Pericardium fibroblast (primary cell): ENCODE measurements around a stretch of chr10.

DNA sequence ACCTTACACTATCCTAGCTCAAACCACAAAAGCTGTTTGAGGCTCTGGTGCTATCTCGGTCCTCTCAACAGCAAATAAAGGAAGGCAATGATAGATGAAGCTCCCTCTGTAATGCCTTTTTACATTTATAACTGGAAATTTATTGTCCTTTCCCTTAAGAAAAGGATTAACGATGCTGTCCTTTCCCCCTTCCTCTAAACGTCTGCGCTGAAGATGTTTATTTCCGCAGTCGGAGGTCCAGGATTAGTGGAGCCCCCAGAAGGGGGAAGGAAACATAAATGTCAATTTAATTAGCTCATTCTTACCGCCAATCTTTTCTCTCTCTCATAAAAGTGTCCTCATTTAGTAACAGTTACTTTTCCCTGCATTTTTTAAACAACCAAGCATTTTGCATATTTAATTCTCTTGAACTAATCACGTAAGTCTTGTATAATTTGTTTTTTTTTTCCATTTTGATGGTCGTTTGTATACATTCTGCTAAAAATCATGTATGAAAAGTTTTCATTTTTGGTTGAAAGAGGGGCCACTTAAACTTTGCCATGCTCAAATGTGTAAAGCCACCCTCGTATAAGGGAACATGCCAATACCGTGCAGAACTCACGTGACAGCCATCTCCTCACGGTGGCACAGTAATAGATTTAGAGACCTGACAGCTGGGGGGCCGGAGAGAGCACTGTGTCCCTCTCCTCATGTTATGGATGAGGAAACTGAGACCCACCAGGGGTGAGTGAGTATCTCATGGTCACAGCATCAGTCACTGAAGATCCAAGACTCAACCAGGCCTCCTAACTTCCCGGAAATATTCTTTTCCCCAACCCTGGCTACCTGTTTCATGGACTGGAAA is 114.4 kb downstream of the PIP4K2A start:
- RAMPAGE, long total RNA, result no peak

- RAMPAGE, long total RNA, result no peak
Observed at GRCh38 chr10:22615666-22616661, 98.4 kb downstream of the PIP4K2A start.

- RAMPAGE, long total RNA, result no peak
Observed at GRCh38 chr10:22629778-22630209, 84.6 kb downstream of the PIP4K2A start.

GRCh38 chr10:22630365-22631222 is 83.8 kb downstream of the PIP4K2A start:
- RAMPAGE, long total RNA, result no peak

DNA sequence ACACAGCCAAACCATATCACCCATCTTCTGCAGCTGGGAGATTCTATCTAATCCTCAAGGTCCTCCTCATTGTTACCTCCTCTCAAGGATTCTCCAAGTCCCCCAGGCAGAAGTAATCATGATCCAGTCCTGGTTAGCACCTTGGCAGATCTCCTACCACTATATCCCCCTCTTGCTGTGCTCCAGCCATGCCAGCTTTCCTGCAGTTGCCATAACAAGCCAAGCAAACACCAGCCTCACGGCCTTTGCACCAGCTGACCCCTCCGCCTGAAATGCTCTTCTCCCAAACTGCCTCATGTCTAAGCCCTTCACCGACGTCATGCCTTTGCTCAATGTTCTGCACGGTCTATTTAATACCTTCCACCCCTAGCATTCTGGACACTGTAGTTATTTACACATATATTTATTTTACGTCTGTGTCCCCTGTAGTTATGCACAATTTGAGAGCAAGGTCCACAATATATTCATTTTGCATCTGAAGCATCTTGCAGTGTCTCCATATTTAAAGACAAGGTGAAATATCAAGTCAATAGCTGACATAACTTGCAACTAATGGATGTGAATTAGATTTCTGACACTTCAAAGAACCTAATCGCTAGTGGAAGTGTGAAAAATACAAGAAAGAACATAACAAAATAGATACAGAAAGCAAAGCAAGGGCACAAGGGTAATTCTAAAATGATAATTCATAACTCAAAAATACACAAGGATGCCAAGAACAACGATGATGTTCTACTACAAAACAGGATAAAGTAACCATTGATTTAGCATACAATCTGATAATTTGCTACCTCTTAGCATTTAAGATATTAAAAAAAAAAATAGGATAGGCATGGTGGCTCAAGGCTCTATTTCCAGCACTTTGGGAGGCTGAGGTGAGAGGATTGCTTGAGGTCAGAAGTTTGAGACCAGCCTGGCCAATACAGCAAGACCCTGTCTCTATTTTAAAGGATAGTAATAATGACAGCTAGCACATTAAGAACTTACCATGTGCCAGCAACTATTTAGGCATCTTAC is 7.9 kb downstream of the PIP4K2A start:
- RAMPAGE, long total RNA, result no peak

- RAMPAGE, long total RNA, result no peak
Observed at GRCh38 chr10:23067515-23067831, 27.9 kb upstream of the MSRB2 start.

DNA sequence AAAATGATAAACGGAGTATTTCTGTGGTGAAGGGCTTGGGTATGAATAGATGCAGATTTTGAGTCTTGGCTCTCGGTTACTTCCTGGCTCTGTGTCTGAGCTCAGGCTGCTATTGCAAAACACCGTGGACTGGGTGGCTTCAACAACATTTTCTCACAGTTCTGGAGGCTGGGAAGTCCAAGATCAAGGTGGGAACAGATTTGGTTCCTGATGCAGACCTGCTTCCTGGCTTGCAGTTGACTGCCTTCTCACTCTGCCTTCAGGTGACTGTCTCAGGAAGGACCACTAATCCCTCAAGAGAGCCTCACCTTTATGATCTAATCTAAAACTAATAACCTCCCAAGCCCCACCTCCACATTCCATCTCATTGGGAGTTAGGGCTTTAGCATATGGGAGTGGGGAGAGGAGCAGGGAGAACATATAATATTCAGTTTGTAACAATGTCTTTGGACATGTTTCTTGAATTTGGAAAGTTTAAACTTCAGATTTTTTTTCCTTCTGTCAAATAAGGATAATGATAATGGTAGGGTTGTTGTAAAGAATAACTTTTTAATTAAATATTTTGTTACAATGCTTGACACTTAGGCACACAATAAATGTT is 1.9 kb downstream of the MSRB2 start:
- RAMPAGE, long total RNA, result no peak

GRCh38 chr10:23121016-23121725 is 25.8 kb downstream of the MSRB2 start:
- RAMPAGE, long total RNA, result no peak

- RAMPAGE, long total RNA, result no peak
Observed at GRCh38 chr10:23340895-23341319, 3.7 kb downstream of the C10orf67 start.

GRCh38 chr10:23367757-23368801 is 23.5 kb upstream of the C10orf67 start:
- RAMPAGE, long total RNA, result no peak

- RAMPAGE, long total RNA, result no peak
Observed at GRCh38 chr10:23442193-23443080, 3.6 kb downstream of the OTUD1 start.

GRCh38 chr10:23512328-23512883 is 73.5 kb downstream of the OTUD1 start:
- RAMPAGE, long total RNA, result no peak

DNA sequence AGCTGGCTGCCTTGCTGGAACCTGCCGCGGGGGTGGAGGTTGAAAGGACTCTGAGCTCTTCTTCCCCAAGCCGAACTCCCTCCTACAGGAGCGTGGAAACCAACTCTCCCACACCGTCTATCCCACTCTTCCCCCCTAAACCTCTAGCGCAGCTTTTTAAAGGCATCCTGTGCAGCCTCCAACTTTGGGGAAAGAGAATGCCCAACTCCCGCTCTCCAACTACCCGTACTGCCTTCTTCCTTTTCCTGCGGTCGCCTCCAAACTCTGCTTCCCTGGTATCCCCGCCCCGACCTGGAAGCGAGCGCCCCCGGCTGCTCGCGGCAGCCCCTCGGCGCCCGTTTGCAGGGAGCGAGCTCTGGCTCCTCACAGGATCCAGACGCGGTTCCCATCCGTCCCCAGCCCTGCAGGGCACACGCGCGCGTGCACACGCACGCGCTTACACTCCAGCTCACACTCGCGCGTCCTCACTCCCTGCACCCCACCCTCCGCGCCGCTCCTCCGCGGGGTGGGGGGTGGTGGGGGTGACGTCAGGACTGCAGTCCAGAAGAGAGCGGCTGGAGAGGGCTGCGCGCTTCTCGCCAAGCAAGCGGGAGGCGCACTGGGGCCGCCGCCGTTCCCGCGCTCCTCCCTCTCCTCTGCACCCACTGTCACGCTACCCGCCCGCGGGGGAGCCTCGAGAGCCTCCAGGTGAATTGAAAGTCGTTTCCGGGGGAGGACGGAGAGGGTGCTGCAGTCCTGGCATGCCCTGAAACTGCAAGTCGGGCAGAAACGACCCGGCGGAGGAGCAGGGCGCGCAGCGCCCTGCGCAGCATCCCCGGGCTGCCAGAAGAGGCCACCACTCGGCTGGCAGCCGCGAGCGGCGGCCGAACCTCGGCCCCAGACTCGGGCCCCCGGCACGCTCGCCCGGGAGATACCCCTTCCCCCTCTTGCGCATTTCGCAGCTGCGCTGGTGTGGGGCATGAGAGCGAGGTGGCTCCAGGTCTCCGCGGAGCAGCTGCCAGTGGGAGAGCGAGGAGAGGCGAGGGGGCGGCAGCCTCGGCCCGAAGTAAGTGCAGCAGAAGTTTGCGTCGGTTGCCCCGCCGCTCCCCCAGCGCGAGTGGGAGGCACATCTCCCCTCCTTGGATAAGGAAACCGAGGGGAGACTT is 255.7 kb downstream of the OTUD1 start:
- RAMPAGE, long total RNA, result no peak

- RAMPAGE, long total RNA, result no peak
Observed at GRCh38 chr10:24029044-24029370, 179.9 kb upstream of the KIAA1217 start.

GRCh38 chr10:24239781-24240741 is 31.1 kb downstream of the KIAA1217 start:
- RAMPAGE, long total RNA, result no peak

GRCh38 chr10:24484772-24485281 is 238.9 kb downstream of the ARHGAP21 start:
- RAMPAGE, long total RNA, result no peak

DNA sequence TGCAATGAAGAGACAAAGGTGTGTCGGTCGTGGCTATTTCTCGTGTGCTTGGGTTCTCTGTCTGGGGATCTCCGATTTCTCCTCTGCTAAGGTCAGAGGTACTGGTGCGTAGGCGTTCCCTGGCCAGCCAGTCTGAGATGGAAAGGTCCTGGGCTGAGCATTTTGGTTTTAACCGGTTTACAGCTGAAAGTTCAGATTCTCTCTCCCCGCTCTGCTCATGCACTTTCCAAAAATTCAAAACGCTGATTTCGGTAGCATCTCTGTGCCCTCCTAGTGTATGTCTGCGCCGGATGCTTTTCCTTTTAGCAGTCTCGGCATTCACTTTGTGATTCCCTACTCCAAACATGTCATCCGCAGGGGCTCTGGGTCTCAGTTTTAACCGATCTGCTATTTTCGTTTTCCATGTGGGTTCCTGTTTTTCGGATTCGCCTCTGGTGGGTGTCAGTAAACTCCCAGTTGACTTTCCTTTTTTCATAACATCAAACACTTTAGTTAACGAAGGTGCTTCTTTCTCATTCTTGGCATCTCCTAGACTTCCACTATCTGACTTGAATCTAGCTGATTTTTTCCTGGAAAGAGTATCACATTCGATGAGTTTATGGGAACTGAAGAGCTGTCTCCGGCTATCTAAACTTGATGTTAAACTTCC is 139.0 kb downstream of the ARHGAP21 start:
- RAMPAGE, long total RNA, result no peak

GRCh38 chr10:24706455-24707567 is 16.9 kb downstream of the ARHGAP21 start:
- RAMPAGE, long total RNA, result no peak

DNA sequence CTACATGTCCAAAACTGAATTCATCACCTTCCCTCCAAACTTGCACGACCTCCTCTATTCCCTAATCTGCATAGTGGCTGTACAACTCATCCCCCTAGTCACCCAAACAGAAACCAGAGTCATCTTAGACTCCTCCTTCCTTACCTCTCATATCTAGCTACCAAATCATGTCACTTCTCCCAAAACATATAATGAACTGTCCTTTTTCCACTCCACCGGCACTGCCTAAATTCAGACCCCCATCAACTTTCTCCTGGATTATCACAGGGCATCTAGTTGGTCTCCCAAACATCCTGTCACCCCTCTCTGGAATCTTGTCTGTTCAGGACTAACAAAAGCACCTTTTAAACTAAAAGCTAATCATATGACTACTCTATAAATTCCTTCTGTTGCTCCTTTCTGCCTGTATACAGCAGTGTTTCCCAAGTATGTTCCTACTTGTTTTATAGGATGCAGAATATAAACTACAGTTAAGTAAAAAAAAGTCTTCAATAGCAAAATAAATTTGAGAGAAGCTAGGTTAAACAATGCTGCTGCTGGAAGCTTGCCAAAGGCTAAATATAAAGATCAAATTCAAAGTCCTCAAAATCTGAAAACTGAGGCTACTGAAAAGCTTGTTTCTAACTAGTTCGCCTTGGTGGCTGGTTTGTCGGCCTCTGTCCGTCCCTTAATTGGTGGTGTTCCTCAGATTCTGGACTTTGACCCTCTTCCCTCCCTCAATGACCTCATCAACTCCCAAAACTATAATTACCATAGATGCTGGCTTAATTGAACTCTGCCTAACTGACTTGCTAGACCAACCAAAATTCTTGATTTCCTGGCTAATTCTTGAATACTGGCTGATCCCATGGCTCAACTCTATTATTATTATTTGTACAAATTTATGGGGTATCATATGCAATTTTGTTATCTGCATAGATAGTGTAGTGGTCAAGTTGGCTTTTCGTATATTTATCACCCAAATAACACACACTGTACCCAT is 15.8 kb downstream of the ARHGAP21 start:
- RAMPAGE, long total RNA, result no peak

- RAMPAGE, long total RNA, result no peak
Observed at GRCh38 chr10:24871157-24871560, 81.2 kb downstream of the PRTFDC1 start.